ENCODE measurements around a stretch of chr12.

GRCh38 chr12:46400188-46401021 is 27.8 kb upstream of the SLC38A2 start:
- PRO-cap: no peak
- CAGE, long polyA plus RNA: no peak

GRCh38 chr12:46402384-46402809 is 29.8 kb upstream of the SLC38A2 start:
- PRO-cap: no peak
- CAGE, long polyA plus RNA: no peak

DNA sequence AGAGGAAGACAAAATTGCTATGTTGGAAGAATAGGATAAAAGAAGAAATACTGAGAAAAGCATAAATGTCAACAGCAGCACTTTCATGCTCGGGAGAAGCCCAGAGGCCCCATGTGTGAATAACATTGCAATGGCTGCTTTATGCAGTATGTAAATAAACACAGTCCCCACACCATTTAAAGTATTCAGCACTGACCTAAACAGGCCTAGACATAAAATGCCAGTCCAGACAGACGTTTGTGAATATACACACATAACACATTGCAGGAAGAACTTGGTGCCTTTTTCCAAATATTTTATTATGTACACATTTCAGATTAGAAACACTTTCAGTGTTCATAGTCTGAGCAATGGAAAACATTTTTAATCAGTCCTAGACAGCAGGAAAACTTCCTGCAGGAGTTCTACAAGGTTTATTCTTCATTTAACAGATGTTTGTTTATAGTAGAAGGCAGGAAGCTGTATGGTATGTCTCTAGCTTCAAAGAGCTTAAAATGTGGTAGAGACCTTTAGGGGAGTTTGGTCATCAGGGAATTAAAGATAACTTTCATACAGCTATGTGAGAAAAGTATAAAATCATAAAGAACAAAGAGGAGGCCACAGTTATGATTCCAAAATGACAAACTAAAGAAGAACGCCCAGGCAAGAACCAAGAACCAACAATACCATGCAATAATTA is 30.5 kb upstream of the SLC38A2 start:
- PRO-cap: no peak
- CAGE, long polyA plus RNA: no peak

DNA sequence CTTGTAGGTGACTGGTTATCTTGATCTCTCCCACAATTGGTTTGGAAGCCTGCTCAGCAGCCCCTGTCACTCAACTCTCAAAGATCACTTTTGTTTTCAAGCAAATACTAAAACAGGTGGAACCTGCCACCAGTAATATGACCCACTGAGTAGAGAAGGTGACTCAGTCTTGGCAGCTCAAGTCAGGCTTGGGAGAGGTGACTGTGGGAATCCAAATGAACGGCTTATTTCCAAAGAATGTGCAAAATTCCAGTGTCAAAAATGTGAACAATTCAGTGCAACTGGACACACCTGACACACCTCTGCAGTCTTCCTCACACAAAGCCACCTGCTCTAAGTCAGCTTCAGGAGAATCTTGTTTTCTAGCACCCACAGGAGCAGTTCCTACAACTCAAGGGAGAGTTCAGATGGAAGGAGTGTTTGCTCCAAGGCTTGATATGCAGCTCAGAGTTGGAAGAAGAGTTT is 83.3 kb upstream of the SLC38A2 start:
- PRO-cap: no peak
- CAGE, long polyA plus RNA: no peak

- PRO-cap: no peak
- CAGE, long polyA plus RNA: no peak
Measured at GRCh38 chr12:46473414-46474048, 101.0 kb upstream of the SLC38A2 start.

DNA sequence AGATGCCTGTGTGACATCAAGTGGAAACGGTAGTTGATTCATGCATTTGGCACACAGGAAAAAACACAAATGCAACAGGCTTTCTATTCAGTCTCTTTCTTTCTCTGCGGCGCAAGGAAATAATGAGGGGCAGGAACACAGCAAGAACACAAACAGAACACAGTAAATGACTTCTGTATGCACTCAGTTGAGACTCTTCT is 190.3 kb upstream of the SLC38A2 start:
- PRO-cap: no peak
- CAGE, long polyA plus RNA: no peak

DNA sequence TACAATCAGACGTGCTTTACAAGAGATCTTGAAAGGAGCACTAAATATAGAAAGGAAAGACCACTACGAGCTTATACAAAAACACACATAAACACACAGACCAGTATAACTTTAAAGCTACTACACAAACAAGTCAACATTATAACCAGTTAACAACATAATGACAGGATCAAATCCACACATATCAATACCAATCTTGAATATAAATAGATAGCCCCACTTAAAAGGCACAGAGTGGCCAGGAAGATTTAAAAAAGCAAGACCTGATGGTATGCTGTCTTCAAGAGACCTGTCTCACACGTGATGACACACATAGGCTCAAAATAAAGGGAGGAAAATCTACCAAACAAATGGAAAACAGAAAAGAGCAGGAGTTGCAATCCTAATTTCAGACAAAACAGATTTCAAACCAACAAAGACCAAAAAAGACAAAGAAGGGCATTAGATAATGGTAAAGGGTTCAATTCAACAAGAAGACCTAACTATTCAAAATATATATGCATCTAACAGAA is 185.7 kb downstream of the SLC38A4 start:
- PRO-cap: no peak
- CAGE, long polyA plus RNA: no peak

DNA sequence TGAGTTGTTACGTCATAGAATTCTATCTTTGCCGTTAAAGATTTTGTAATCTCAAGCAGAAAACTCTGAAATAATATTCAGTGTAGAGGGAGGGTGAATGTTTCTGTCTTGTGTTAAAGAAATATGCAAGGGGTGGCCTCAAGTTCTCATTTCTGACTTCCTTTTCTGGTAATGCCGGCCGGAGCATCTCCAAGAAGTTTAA is 165.1 kb downstream of the SLC38A4 start:
- PRO-cap: no peak
- CAGE, long polyA plus RNA: no peak

GRCh38 chr12:46788094-46788617 is 37.6 kb downstream of the SLC38A4 start:
- PRO-cap: no peak
- CAGE, long polyA plus RNA: no peak

DNA sequence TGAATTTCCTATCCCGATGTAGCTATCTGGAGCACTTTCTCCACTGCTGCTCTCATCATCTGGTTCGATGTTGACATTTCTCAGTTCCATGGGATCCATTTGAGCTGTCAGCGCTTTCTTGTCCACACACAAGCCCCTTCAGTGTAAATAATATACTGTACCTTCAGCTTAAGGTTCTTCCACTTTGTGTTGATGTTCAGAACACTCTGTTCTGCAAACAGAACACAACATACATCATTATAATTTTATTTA is 32.9 kb downstream of the SLC38A4 start:
- PRO-cap: no peak
- CAGE, long polyA plus RNA: no peak

GRCh38 chr12:46803531-46804173 is 22.1 kb downstream of the SLC38A4 start:
- PRO-cap: no peak
- CAGE, long polyA plus RNA: no peak

DNA sequence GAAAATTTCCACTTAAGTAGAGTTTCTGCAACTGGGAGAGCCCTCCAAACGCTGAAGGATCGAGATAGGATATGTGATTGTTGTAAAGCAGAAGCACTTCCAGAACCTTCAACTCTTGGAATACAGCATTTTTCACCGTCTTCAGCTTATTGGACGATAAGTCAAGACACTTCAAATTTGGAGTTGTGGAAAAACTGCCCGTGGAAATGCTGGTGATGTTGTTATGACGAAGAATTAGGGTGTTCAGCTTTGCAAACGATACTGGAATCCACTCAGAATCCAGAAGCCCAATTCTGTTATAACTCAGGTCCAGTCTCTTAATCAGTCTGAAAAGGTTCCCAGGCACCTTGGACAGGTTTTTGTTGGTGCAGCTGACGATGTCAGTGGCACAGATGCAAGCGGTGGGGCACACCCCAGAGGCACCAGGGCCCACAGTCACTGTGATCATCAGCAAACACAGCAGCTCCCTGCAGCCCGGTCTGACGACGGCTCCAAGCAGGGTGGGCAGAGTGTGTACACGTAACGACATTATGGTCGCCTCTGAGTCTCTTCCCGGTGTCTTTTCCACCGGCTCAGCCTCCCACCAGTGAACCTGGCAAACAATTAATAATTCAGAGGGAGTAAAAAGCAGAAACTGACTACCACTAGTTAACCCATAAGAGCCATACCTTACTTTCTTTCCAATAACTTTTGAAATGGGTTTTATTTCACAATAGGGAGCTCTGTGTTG is 782 bp upstream of the PCED1B start:
- PRO-cap: unidirectional peak, plus-strand start at position 503 of the sequence
- CAGE, long polyA plus RNA: no peak

DNA sequence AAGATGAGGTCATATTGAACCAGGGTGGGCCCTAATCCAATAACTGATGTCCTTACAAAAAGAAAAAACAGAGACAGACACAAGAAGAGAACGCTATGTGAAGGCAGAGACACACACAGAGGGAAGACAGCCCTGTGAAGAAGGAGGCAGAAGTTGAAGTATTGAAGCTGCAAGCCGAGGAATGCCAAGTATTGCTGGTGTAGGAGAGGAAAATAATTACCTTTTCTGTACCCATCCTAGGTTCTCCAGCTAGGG is 105.4 kb upstream of the AMIGO2 start:
- PRO-cap: no peak
- CAGE, long polyA plus RNA: no peak

GRCh38 chr12:47218319-47218739 is 138.6 kb upstream of the AMIGO2 start:
- PRO-cap: no peak
- CAGE, long polyA plus RNA: no peak

GRCh38 chr12:47267763-47268141 is 188.0 kb upstream of the AMIGO2 start:
- PRO-cap: no peak
- CAGE, long polyA plus RNA: no peak

DNA sequence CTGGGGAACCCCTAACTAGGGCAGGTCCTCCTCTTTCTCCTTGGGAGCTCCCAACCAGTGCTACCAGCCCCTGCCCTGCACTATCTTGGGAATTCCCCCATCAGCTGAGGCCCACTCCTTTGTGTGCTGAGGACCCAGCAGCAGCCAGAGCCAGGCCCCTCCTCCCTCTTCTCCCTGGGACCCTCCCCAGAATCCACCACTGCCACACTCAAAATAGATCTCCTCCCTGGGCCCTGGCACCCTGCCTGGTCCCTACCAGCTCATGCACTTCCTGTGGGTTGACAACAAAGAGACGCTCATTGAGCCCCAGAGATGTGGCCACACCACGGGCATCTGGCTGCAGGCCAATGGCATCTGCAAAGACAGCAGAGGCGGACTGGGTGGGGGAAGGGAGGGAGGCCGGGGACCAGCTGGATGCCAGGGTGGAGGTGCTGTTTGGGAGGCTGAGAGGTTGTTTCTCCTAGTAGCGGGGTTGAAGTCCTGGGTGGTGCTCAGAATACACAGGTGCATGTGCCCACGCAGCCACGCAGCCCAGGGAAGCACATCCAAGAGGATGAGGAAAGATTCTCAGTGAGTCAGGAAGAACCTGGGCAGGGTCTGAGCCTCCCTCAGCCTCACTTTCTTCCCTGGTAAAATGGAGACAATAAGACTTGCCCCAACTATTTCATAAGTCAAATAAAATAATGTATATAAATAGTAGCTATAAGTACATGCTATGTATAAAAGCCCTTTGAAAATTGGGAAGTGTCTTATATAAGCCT is 16.1 kb upstream of the ENDOU start:
- PRO-cap: no peak
- CAGE, long polyA plus RNA: no peak

DNA sequence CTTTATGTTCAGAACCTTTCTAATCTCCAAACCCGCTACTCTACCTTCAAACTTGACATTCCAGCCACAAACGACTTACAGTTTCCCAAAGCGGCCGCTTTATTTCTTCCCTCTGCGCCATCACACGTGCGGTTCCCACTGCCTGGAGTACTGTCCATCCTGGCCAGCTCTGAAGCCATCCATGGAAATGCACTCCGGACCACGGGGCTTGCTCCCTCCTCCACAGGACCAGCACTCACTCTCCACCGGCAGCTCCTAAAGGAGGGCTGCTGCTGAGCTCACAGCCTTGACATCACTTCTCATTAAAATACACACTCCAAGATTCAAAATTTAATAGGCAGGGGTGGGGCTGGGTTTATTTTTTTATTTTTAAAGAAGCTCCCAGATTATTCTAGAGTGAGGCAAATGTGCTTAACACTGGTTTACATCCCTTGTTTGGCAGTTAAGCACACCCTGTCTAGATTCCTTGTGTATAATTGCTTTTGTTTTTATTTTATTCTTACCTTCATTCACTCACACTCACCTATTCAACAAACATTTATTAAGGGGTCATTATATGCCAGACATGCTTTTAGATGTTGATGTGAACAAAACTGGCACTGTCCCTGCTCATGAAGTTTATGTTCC is 2.1 kb upstream of the SLC48A1 start:
- PRO-cap: no peak
- CAGE, long polyA plus RNA: no peak

- PRO-cap: no peak
- CAGE, long polyA plus RNA: no peak
Measured at GRCh38 chr12:47776554-47777510, 3.8 kb downstream of the SLC48A1 start.

DNA sequence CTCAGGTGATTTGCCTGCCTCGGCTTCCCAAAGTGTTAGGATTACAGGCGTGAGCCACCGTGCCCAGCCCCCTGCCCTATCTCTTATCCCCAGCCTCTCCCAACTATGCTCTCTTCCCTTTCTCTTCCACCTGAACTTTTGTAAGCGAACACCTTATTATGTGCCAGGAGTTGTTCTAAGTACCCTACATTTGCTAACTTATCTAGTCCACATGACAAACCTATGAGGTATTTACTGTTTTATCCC is 12.6 kb downstream of the HDAC7 start:
- PRO-cap: no peak
- CAGE, long polyA plus RNA: no peak

DNA sequence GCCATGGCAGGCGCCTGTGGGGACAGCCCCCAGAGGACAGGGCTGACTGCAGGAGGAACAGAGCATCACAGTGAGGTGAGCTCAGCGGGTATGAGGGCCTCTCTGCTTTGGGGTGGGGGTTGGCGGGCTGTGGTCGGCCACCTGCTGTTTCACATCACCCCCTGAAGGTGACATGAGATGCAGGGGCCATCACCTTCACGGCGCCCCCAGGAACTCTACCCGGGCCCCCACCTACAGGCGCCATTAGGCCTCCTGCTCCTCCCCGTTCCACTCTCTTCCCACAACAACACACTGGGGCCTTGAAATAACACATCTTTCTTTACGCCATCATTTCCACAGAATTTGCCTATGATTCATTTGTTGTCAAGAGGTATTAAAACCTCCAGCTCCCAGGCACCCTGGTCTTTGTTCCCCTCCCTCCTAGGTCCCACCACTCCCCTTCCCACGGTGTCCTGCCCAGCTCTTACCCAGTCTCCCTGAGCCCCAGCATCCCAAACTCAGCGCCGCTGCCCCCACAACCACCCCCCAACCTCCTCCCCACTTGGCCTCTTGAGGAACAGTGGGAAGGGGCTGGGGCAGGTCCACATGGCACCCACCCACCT is 12.7 kb upstream of the HDAC7 start:
- PRO-cap: bidirectional peak, plus-strand start at position 402 of the sequence, minus-strand start at position 285 of the sequence
- CAGE, long polyA plus RNA: no peak

Measured in B cell (primary cell).